Left colon (tissue), 1 donor: ENCODE results near the gene STRBP.

- PRO-cap = no peak
Measured at GRCh38 chr9:123111074-123112272, 78.0 kb downstream of the GPR21 start.

DNA sequence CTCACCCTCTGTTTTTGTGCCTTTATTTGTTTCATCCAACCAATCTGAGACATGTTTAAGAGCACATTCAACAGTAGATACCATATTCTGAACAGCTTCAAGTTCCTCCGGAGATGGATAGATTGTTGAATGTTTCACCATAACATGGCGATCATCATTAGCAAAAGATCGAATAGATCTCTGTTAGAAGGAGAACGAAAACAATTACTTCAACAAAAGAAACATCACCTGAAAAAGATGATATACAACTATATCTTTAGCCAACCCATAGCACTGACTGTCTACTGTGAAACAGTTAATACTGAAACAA is 89.4 kb downstream of the STRBP start:
- PRO-cap = no peak

- PRO-cap = no peak
Measured at GRCh38 chr9:123222224-123222529, 46.2 kb downstream of the STRBP start.

GRCh38 chr9:123267853-123269158 is at the start of gene STRBP:
Gene STRBP (minus strand): TSS chr9:123268586.
- PRO-cap = unidirectional peak, minus-strand start at chr9:123268367; bidirectional peak, plus-strand start at chr9:123268694, minus-strand start at chr9:123268522

GRCh38 chr9:123282297-123283170 is 14.1 kb upstream of the STRBP start:
- PRO-cap = no peak

- PRO-cap = no peak
Measured at GRCh38 chr9:123360145-123360724, 4.2 kb downstream of the CRB2 start.

GRCh38 chr9:123608257-123608566 is 252.2 kb downstream of the CRB2 start:
- PRO-cap = no peak

- PRO-cap = no peak
Measured at GRCh38 chr9:123748289-123748609, 181.7 kb downstream of the DENND1A start.

DNA sequence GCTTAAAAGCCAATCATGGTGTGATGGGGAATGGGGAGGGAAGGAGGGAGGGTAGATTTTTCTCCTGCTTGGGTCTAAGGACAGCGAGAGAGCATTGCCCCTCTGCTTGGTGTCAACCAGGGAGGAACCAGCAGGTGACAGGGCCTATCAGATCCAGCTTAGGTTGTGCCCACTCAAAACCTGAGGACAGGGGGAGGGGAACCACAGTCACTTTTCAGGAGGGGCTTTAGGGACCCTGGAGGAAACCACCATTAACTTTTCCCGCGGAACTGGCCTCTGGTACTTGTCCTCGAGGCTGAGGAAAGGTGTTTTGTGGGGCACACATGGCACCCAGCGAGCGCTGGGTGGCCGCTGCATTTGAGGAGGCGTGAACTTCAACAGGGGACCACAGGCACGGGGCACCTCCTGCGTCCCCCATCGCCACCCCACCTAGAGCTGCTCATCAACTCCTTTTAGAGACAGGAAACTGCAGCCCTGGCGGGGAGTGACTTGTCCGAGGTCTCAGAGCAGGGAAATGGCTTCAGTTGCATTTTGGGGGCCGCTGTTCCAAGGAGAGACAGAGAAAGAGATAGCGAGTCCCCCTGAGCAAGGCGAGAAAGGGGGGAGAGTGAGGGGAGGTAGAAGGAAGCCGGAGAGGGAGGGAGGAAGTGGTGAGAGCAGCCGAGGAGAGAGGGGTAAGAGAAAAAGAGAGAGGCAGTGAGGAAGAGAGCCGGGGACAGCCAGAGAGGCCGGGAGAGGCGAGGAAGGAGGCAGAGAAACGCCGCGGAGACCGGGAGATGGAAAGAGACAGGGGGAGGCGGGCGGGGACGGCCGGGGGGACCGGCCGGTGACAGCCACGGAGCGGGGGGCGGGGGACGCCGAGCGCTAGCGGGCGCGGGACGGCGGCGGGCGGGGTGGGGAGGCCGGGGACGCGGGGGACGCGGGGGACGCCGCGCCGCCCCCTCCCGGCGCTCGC is 12.6 kb upstream of the LHX2 start:
- PRO-cap = no peak

- PRO-cap = no peak
Measured at GRCh38 chr9:124202397-124203030, 55.2 kb upstream of the NEK6 start.

- PRO-cap = no peak
Measured at GRCh38 chr9:124256852-124257449, 798 bp upstream of the NEK6 start.

- PRO-cap = no peak
Measured at GRCh38 chr9:124282724-124283320, 25.1 kb downstream of the NEK6 start.

DNA sequence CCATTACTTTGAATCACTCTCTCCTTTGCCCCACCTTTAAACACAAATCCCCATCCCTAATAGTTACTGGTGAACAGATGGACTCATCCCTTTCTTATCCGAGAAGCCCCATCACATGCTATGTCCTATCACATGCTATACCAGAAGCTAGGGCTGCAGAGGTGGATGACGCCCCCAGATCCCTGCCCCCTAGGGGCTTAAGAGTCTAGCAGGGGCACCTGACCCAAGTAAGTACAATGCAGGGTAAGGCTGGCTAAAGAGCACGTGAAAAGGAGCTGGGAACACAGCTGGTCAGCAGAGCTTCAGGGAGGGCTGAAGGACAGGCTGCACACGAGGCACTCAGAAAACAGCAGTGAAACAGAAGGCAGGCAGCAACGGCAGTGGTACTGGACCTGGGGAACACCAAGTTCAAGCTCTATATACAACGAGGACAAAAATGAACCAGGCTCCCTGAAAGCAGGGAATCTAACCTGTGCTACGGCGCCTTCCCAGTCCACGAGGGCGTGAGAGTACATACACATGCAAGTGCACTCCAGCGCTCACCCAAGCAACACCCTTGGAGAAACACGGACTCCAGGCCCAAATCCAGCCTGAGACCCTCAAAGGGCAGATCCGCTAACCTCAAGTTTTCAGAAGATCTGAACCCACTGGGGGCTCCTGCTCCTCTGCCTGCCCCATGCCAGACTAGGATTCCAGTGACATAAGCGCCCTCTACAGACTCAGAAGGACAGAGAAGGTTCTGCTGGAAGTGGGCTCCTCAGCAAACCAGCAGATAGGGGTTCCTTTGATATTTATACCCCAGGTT is 57.5 kb downstream of the PSMB7 start:
- PRO-cap = no peak

GRCh38 chr9:124869566-124870092 is 7.7 kb downstream of the ARPC5L start:
- PRO-cap = bidirectional peak, plus-strand start at chr9:124869815, minus-strand start at chr9:124869739

- PRO-cap = no peak
Measured at GRCh38 chr9:125236178-125237505, 4.5 kb downstream of the HSPA5 start.

- PRO-cap = no peak
Measured at GRCh38 chr9:125336160-125337176, 74.8 kb downstream of the GAPVD1 start.

- PRO-cap = no peak
Measured at GRCh38 chr9:125425279-125425641, 163.6 kb downstream of the GAPVD1 start.

- PRO-cap = no peak
Measured at GRCh38 chr9:125486157-125487315, 220.5 kb downstream of the MAPKAP1 start.

DNA sequence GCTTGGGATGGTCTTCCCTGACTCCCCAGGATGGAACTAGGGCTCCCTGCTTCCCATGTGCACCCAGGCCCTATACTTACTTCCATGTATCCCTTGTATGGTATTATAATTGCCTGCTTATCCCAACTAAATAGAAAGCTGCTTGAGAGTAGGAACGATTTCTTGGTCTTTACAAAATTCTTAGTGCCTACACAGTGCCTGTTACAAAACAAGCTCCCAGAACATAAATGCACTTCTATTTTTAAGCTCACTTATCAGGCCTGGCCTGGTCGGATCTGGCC is 172.2 kb downstream of the MAPKAP1 start:
- PRO-cap = no peak

DNA sequence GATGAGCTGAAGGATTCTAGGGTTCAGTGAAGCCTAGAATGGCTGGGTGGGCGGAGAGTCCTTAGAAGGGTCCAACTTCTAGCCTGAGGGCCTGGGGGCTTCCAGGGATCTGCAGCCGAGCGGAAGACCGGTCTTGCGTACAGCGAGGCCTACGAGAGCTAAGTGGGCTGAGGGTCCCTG is 487 bp upstream of the MVB12B start:
- PRO-cap = no peak